Neuron (in vitro differentiated cells): Measurements from ENCODE around the genes OR4D6, OR4D10, PATL1, MS4A7, MS4A13 and PRPF19.

DNA sequence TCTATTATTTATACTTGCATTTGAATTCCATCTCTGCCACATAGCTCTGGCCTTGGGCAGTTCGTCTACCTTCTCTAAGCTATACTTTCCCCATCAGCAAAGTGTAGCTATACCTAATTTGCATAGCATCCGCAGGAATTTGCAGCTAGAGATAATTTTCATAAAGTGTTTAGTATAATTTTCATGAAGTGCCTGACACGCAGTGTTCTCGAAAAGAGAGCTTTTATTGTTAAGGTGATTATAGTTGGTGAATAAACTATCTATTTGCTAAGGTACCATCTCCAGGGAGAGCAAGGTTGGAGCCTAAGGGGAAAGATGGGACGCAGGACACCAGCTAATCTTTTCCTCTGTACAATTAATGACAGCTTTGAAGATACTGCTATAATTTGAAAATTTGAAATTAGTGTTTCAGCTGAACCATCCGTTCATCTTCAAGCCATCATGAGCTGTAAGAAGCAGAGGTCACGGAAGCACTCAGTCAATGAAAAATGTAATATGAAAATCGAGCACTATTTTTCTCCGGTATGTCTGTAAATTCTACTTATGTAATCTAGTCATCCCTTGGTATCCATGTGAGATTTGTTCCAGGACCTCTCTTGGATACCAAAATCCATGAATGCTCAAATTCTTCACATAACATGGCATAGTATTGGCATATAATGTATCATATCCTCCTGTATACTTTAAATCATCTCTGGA, 5.9 kb downstream of the FAM111A start:
- PRO-cap, result no peak

- PRO-cap, result no peak
These were observed 4.7 kb downstream of the MPEG1 start for GRCh38 chr11:59207922-59208621.

DNA sequence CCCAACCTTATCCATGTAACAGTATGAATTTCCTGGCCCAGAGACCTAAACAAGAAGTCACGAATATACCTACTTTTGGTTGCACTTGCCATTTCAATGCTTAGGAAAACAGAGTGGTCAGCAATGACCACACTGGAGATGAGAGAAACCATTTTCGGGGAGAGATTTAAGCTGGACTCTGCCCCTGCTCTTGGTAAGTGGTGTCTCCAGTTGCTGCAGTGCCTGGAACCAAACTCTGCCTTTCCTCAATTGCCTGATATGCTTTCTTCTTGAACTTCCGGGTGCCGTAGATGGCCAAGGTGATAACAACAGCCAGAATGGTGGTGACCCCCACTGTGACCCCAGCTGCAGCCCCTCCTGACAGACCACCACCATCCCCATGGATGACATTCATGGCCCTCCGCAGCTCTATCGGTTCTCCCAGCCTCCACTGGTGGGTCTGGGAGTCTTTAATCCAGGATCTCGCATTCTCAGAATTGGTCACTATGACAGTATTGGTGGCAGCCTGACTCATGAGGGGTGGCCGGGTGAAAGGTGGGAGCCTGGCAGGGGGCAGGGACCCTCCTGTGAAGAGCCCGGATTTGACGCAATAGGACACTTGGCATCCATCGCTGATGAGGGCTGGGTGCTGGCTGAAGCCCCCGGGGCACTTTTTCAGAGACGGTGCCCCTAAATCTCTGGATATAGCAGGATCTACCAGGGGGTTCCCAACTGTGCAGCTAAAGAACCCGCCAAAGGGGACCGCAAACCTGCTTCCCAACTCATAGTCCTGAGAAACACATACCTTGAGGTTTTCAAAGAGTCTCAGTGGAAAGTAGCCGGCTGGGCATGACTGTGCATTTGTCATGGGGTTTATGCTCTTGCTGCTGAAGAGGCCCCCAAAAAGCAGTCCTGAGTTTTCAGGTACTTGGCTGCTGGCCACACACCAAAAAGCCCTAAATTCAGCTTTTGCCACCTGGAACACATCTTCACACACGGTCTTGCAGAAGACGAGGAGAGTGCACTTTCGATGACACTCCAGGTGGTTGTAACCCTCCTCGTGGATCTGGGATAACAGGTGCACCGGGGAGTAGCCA, 1.8 kb downstream of the MPEG1 start:
- PRO-cap, result no peak

GRCh38 chr11:59224119-59225055, 11.7 kb upstream of the MPEG1 start:
- PRO-cap, result no peak

- PRO-cap, result no peak
These were observed 68.6 kb upstream of the MPEG1 start for GRCh38 chr11:59281218-59281748.

- PRO-cap, result no peak
These were observed at the start of gene OR4D6 for GRCh38 chr11:59456513-59457157. Gene OR4D6, plus strand, starts transcription at chr11:59456961.

GRCh38 chr11:59473098-59473511, at the start of gene OR4D10:
Gene OR4D10, plus strand, starts transcription at chr11:59473315.
- PRO-cap, result no peak

DNA sequence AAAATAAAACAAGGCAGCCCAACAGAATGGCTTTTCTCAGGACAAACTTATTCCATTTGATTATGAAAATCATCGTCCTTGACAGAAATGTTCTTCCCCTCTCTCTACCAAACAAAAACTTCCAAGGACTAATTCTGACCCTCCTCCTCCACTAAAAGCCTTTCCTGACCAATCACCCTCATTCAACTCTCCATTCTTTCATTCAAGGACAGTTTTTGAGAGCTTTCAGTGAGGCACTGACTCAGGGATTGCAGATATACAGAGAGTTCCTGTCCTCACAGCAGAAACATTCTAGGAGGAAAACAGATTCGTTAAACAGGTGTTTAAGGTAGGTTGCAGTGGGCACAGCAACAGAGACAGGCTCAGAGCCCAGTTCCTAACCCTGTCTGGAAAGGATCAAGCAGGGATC, 41.5 kb downstream of the OR4D9 start:
- PRO-cap, result no peak

- PRO-cap, result no peak
These were observed 35.6 kb downstream of the OSBP start for GRCh38 chr11:59580006-59580365.

- PRO-cap, result bidirectional peak, plus-strand start at chr11:59669228, minus-strand start at chr11:59669009; bidirectional peak, plus-strand start at chr11:59669668, minus-strand start at chr11:59669533
These were observed at the start of gene PATL1 for GRCh38 chr11:59668738-59669602. Gene PATL1, minus strand, starts transcription at chr11:59669037.

DNA sequence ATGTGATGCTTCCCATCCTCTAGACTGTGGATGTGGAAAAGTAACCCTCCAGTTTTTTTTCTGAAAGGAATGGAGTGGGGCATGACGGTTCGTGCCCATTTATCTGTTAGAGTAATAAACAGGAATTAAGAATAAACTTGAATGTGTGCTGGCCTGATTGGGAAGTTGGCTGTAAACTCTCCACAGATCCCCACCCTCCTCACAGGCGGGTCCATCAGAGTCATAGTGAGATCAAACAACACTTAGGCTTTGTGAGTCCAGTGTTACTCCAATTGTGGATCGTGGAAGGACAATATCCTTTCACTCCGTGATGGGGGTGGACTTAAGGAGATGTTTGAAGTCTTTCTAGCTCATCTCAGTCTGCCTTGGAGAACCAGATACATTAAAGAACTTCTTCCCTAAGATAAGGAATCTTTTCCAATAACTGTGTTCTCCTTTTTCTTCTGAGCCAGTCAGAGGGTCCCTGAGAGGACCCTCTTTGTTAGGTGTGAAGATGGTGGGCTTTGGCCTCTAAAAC, 19.9 kb downstream of the STX3 start:
- PRO-cap, result no peak

DNA sequence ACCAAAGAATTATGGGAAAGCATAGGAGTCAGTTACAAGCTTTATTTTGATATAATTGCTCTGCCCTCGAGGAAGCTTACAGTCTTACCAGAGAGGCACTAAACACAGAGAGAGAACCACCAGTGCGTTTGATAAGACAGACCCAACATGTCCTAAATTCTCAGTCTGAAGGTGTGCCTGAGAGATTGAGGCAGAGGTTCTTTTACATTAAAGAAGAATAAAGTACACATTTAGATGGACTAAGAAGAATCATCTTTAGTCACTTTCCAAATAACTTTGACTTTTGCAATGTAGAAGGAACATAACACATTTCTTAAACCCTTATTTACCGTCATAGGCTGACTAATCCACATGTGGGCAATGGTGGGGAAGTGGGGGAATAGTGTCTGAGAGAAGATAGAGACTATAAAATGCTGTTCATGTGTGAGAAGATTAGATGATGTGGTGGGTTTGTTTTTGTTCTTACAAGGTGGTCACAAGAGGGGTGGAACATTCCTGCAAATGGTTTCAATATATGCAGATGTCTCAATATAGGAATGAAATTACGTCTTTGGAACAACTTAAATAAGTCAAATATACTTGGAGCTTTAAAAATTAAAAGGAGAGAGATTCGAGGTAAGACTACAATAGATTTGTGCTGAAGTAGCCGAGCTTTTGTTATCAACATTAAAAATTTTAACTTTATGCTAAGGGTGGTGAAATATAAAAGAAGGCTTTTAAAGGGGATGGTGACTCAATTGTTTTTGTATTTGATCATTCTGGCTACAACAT, 1.8 kb downstream of the MS4A4A start:
- PRO-cap, result no peak

DNA sequence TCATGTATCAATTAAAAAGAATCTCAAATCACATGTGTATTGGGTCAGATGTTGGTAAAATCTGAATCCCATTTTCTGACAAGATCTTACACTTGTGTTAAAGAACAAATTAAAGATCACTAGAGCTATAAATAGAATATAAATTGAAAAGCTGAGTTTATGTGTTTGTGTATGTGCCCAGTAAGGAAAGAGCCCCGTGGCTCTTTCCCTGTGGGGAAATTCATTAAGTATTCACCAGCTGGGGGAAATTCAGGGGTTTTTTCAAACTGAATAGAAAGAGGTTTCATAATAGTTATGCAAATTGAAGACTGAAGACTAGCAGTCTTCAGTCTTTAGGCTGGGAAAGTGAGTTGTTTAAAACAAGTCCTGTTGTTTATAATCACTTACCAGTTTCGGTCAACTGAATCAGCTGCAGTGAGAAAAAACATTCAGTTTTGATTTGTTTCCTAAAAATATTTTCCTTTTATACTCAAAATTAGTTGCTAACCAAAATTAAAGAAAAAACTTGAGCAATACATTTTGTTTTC, 11.3 kb upstream of the MS4A7 start:
- PRO-cap, result no peak

GRCh38 chr11:60378193-60378910, at the start of gene MS4A7:
Gene MS4A7, plus strand, starts transcription at chr11:60378532.
- PRO-cap, result no peak

- PRO-cap, result no peak
These were observed 13.5 kb upstream of the MS4A12 start for GRCh38 chr11:60479033-60479475.

GRCh38 chr11:60515104-60515683, at the start of gene MS4A13:
Gene MS4A13, plus strand, starts transcription at chr11:60515392.
- PRO-cap, result no peak

- PRO-cap, result bidirectional peak, plus-strand start at chr11:60861163, minus-strand start at chr11:60861125
These were observed 5.3 kb upstream of the PTGDR2 start for GRCh38 chr11:60861020-60861425.

DNA sequence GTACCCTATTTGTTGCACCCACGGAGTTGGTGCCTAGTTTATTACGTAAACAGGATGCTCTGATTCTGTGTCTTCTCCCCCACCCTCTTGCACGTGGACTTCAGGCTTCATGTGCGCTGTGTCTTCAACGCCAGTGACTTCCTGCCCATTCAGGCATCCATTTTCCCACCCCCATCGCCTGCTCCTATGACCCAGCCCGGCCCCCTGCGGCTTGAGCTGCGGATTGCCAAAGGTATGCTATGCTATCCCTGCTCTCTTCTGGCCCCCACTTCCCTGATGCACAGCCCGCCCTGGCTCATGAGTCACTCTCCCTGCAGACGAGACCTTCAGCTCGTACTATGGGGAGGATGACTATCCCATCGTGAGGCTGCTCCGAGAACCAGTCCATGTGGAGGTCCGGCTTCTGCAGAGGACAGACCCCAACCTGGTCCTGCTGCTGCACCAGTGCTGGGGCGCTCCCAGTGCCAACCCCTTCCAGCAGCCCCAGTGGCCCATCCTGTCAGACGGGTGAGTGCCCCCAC, 5.8 kb downstream of the ZP1 start:
- PRO-cap, result no peak

DNA sequence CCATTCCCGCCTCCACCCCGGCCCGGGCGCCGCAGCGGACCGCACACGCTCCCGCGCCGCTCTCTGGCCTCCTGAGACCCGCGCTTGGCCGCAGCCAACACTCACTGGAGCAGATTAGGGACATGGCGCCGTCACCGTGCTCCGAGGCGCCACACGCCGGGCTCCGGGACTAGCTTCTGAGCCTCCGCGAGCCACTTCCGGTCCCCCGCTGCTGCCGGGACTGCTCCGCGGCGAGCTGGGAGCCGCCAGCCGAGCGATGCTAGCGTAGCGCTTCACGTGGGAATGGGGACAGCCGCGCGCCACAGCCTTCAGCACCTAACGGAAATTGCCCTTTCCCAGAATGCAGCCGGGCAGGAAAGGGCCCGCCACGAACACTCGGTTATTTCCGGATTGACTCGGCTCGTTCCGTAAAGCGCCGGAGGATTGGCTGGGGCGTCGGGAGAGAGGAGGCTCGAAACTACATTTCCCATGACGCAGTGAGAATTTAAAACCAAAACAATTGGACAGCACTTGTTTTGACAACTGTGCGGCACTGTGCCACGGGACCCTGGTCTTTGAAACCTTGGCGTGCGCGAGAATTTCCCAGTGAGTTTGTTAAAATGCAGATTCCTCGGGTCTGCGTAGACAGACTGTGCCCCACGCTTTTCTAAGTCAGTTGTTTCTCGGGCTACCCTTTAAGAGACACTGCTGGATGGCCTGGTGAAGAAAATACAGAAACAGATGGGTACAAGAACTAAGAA, at the start of gene PRPF19:
TSS of gene PRPF19 (minus strand) at position 327 of the 740 bp plus-strand sequence.
- PRO-cap, result bidirectional peak, plus-strand start at position 100 of the sequence, minus-strand start at position 106 of the sequence; bidirectional peak, plus-strand start at position 521 of the sequence, minus-strand start at position 284 of the sequence

- PRO-cap, result bidirectional peak, plus-strand start at chr11:60914904, minus-strand start at chr11:60914757
These were observed 777 bp downstream of the TMEM109 start for GRCh38 chr11:60914610-60915259.